Umbilical cord (tissue), 2 donors: Measurements from ENCODE around the genes RAD51C and BCAS3.

DNA sequence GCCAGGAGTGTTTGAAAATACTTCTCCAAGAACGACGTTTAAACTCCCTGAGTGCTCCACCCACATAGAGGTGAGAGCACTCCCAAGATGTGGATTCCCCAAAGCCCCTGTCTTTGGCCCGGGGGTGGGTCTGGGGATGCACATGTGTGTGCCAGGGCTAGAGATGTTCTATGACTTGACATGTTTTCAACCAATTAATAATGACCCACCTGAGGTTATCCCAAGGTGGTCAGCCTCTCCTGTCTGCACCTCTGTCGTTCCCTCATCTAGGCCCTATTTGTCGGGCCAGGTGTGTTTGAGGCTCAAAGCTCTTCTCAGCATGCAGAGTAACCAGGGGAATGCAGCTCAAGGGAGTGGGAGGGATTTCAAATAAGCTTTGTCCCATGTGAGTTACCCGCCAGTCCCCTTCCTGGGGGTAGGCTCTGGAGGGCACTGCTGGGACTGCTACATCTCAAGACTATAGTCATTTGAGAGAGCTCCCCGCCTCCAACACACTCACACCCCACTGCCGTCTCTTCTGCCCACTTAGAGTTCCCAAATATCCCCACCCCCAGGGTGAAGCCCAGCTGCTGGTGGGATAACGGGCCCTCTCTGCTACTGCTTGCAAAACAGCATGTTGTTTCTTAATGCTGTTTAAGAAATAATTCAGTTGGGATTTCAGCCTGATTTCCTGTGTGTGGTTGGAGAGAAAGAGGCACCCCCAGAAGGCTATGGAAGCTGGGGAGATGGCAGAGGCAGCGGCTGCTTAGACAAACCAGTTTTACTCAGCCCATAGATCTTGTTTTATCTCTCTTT lies 3.8 kb upstream of the MPO start:
- RAMPAGE, long total RNA, result no peak

GRCh38 chr17:58309585-58310345 lies 18.8 kb downstream of the TSPOAP1 start:
- RAMPAGE, long total RNA, result no peak

DNA sequence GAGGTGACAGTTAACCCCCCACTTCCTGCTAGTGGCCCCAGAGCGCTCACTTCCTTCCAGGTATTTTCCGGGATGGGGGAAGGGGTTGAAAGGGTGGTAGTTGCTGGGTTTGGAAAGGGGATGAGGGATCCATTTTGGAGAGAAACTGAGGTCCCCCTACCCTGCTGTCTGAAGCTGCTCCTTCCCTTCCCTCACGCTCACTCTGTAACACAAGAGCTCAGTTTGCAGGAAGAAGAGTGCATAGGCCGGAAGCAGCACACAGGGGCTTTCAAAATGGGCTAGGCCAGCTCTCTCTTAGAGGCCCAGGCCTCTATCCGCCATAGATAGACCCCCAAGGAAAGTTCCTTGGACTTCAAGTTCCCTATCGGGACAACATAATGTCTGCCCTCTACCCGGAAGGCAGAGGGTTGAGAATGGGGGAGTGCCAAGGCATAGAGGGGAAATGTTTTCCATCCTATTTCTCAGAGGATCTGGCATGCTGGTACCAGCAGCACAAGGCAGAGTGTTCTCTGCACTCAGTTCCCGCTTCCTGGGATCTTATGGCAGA lies 10.9 kb upstream of the TSPOAP1 start:
- RAMPAGE, long total RNA, result no peak

- RAMPAGE, long total RNA, result no peak
Observed at GRCh38 chr17:58339935-58340564, 11.5 kb upstream of the TSPOAP1 start.

DNA sequence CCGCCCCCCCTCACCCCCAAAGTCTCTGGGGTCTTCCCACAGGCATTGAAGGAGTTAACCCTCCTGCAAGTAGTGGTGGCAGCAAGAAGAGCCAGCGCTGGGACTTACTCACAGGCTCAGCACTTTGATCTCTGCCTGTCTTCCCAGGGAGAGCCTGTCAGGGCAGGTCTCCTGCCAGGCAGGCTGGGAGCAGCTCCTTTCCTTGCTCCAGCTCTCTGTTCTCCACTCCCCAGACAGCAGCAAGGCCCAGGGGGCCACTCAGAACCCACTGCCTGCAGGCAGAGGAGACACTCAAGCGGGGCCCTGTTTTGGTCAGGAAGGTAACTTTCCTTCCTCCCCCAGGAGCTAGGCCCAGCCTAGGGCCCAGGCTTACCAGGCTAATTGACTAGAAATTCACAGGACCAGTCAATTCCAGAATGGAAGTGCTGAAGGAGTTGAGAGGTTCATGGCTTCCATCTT lies 12.7 kb upstream of the SUPT4H1 start:
- RAMPAGE, long total RNA, result no peak

- RAMPAGE, long total RNA, result no peak
Observed at GRCh38 chr17:58376941-58377829, 25.2 kb upstream of the SUPT4H1 start.

DNA sequence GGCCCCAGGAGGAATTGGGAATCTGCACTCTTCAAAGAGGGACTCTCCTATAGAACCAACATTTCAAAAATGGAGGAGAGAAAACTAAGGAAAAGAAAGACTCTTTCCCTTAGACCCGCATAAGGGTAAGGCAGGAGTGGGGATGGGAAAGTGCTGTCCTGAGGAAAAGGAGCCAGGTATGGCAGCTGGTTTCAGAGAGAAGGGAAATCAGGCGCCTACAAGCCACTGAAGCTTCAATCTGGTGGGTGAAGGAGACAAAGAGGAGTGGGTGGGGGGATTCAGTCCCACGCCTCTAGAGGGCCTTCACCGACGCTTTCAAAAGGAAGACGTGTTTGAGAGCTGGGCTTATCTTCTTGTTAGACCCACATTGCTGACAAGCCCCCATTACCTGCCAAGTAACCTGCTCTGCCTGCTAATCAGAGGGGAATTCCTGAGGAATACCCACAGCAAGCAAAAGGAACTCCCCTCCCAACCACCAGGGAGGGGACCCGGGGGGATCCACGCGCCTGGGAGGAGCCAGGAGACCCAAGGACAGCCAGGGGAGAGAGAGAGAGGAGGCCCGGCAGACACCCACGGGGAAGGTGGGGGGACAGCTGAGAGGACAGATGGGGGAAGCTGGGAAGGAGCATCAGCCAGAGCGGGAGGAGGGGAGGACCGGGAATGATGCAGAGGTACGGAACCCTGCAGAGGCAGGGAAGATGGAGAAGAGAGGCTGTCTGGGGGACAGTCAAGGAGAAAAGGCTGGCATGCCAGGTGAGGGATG lies 1.1 kb downstream of the MTMR4 start:
- RAMPAGE, long total RNA, result no peak

- RAMPAGE, long total RNA, result start-site peak on the plus strand at chr17:58692569-58692623, 68 and 48 reads in 2 replicates
Observed at GRCh38 chr17:58691883-58693233, at the start of gene RAD51C. Gene RAD51C (plus strand): TSS chr17:58692602.

DNA sequence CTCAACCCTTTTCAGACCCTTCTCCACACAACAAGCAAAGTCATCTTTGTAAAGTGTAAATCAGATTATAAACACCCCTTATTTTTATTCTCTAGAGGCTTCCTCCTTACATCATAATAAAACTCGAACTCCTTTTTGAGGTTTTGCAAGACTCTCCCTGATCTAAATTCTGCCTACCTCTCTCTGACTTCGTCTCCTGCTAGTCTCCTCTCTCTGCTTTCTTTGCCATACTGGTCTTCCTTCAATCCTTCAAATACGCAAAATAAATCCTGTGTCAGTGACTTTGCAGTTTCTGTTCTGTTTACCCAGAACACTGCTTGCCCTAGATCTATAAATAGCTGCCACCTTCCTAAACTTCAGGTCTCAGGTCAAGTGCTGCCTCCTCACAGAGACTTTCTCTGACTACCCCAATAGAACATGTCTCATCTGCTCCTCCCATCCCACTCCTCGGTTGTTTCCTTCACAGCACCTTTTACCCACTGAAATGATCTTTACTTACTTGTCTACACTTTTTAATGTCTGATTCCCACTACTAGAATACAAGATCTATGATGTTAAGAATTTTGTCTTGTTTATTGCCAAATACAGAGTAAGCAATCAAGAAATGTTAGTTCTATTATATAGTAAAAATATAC lies 78.9 kb downstream of the TRIM37 start:
- RAMPAGE, long total RNA, result no peak

- RAMPAGE, long total RNA, result no peak
Observed at GRCh38 chr17:59122157-59122440, 15.4 kb upstream of the TRIM37 start.

- RAMPAGE, long total RNA, result no peak
Observed at GRCh38 chr17:59329367-59330129, 1.9 kb upstream of the YPEL2 start.

- RAMPAGE, long total RNA, result no peak
Observed at GRCh38 chr17:59406717-59407285, 75.3 kb downstream of the YPEL2 start.

DNA sequence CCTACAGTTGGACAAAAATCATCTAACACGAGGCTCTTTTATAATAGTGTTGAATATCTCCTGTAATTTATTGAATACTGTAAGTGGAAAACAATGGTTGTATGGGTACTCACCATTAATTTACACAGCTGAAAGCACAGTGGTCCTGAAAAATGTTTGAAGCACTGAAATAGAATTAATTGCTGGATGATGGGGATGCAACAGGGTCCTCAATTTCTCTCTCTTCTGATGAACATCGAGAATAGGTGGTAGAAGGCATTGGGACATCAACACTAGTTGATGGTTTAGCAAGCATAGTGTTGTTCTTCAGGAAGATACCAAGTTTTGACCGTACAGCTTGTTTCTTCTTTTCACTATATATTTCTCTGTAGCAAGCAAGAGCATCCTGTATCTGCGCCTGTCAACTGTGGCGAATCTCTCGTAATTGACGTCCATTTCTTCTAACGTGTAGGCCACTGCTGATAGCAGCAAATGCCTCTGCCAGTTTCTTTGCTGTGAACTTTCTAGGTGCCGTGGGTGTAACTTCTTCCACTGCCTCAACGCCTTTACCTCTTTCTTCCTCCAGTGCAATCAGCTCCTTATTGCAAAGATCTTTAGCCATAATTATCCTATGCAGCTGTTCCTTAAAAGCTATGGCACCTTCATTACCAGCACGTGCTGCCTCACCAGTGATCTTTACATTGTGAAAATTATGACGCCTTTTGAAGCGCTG lies 8.3 kb downstream of the PTRH2 start:
- RAMPAGE, long total RNA, result no peak

- RAMPAGE, long total RNA, result no peak
Observed at GRCh38 chr17:59827693-59828468, 64.9 kb downstream of the TUBD1 start.

GRCh38 chr17:59894074-59894518 lies 1.2 kb downstream of the RPS6KB1 start:
- RAMPAGE, long total RNA, result no peak

- RAMPAGE, long total RNA, result no peak
Observed at GRCh38 chr17:60135452-60136058, 14.2 kb upstream of the CA4 start.

DNA sequence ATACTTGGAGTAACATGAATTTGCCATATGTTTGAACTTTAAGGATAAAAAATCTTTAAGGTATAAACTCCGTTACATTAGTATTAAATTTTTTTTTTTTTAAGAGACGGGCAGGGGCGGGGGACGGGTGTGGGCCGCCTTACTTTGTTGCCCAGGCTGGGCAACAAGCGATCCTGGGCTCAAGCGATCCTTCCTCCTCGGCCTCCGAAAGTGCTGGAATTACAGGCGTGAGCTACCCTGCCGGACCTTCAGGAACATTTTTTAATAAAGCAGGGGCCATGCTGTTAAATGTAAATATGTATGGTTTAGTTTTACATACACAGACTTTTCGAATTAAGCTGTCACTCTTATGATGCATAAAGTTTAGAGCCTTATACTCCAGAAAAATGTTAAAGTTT lies 2.3 kb downstream of the PPM1D start:
- RAMPAGE, long total RNA, result no peak

DNA sequence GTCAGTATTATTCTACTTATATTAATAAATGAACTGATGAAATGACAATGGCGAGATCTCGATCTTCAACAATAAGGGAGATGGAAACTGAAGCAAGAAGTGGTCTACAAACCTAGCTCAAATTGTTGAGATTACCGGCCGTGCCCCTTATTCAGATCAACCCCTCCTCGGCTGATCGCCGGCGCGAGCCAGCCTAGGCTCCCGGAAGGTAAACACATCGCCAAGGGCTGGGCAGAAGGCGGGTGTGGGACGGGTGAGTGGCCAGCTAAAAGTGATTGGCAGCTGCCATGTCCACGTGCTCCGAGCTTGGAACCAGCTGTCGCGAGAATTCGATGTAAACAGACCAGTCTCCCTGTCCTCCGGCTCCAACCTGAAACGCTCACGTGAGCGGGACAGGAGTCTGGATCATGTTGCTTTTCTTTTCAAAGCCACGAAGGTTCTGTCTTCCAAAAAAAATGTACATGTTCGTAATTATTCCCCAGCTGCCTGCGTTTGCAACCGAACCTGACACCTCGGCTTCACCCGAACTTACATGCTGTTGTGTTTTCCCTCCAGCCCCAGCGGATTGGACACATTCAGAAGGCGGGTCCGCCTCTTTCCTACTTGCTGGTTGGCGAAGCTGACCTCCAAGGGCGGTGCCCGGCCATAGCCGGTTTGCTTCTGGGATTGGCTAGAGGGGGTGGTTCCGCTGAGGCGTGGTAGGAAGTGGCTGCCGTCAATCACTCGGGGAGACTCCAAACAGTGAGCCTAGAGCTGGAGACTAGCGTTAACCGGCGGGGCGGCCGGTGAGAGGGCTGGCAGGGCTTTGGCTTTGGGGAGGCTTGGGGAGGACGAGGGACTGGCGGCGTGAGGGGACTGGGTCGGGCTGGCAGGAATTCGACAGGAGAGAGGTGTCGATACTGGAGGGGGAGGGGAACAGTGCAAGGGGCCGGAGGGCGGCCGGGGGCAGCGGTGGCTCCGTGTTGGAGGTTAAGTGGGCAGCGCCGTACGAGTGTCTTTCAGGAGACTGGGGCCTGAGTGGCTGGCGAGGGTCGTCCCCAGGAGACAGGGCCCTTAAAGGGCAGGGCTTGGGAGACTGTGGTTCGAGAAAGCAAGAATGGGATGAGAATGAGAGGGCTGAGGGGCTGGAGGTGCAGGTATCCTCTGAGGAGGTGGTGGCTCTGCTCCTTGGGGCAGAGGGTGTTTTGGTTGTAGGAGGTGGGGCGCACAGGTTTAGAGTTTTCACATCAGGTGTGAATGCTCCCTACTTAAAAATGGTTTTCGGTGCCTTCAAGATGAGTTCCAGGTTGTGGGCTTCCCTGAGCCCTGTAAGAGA lies at the start of gene BCAS3:
TSS of gene BCAS3 (plus strand) at position 722 of the 1,315 bp plus-strand sequence.
- RAMPAGE, long total RNA, result no peak

DNA sequence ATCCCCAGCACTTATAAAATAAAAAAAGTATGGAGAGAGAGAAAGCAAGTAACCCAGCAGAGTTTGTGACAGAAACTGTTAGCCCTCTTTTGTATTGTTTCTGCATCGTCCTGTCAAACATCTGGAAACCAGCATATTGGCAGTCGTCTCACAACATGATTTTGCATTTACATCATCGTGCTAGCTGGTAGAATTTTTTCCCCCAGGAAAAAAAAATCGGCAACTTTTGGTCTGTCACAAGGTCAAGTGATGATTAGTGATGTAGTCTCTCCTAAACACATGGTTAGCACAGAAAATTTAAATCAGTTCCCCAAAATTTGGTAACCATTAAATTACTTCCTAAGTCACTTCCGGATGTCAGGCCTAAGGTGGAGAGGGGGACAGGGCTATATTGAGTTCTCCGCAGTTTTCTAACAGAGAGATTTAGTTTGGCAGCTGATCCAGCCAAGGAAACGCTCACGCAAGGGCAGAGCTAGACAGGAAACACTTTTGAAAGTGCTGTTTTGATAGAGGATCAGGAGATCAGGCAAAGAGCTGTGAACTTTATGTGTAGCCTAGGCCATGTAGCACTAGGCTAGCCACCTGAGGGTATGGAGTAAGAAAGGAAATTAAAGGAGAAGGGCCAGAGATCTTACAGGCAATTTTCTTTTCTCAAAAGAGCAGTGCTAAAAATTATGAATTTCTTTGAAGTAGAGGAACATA lies 270.9 kb upstream of the TBX2 start:
- RAMPAGE, long total RNA, result no peak

- RAMPAGE, long total RNA, result no peak
Observed at GRCh38 chr17:61219289-61219900, 180.2 kb upstream of the TBX2 start.